Anterior vena cava (tissue), 1 donor: ENCODE results near the gene SLC25A26.

DNA sequence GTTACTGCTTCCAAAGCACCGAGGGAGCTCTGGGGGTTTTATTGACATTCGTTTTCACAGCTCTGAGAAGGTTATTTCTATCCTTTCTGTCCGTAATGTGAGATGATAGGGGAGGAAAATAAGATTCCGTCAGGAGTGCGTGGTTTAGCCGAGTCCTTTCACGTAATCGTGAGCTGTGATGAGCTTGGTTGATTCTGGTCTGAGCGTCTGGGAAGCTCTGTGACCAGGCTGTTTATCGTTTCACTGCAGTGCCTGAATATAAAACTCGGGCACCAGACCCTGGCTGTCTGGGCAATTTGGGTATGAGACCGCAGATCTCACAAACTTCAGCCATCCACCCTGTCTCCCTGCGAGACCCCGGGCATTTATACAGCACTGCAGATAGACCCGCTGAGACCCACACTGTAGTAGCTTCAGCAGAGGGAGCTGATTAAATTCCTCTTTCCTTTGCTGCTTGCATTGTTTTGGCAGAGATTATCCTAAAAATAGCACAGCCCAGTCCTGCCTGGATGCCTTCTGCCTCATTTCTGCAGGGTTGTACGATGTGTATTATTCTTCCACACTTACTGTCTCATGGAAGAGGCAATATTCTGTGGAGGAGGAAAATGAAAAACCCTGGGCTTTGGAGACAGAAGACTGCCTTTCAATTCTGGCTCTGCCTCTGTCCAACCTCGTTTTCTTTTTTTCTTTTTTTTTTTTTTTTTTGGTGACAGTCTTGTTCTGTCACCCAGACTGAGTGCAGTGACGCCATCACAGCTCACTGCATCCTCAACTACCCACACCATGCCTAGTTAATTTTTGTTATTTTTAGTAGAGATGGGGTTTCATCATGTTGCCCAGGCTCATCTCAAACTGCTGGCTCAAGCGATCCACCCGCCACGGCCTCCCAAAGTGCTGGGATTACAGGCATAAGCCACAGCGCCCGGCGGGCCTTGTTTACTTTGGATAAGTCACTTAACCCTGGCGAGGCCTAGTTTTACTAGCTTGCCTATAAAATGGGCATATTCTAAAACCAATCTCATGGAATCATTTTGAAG, 66.6 kb upstream of the SLC25A26 start:
- PRO-cap: unidirectional peak, minus-strand start at position 159 of the sequence

DNA sequence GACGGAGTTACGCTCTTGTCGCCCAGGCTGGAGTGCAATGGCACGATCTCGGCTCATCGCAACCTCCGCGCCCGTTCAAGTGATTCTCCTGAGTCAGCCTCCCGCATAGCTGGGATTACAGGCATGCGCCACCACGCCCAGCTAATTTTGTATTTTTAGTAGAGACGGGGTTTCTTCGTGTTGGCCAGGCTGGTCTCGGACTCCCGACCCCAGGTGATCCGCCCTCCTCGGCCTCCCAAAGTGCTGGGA, 26.3 kb upstream of the SLC25A26 start:
- PRO-cap: no peak

DNA sequence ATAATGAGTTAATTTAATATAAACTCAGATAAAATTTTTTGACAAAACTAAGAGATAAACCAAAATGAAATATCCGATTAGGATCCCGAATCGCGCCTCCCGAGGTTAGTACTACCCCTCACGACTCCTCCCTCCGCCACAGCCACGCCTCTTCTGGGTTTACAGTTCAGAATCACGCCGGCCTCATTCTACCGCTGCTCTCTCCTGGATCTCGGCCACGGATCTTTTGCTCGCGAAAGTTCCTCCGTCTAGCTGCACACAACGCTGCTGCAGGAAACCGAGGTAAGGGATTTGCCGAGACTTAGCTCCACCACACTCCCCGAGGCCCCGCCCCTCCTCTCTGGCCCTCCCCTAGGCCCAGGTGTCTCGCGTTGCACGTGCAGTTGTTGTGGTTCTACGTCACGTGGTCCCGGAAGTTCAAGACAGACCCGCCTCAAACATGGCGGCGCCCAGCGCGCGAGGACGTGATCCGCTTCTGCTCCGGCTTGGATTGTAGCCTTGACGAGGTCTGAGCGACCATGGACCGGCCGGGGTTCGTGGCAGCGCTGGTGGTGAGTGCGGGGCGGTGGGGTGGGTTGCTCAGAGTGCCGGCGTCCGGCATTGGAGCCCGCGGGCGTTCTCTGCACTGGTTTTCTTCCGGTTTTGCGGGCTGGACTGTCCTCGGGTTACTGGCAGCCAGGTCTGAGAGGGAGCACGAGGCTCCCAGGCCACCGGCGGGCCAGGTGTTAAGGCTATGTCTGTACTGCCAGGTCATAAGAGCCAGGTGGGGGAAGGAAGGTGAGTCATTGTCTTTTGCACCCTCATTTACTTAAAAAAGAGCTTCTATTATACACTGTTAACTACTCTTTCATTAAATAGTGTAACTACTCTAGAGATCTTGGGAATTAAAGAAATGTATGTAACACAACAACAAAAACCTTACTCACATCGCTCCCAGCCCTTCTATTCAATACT, at the start of gene SLC25A26:
SLC25A26 (plus strand) TSS at position 425 of the 954 bp plus-strand sequence.
- PRO-cap: unidirectional peak, plus-strand start at position 191 of the sequence; bidirectional peak, plus-strand start at position 436 of the sequence, minus-strand start at position 258 of the sequence

GRCh38 chr3:66377696-66378370, 123.0 kb downstream of the LRIG1 start:
- PRO-cap: no peak

DNA sequence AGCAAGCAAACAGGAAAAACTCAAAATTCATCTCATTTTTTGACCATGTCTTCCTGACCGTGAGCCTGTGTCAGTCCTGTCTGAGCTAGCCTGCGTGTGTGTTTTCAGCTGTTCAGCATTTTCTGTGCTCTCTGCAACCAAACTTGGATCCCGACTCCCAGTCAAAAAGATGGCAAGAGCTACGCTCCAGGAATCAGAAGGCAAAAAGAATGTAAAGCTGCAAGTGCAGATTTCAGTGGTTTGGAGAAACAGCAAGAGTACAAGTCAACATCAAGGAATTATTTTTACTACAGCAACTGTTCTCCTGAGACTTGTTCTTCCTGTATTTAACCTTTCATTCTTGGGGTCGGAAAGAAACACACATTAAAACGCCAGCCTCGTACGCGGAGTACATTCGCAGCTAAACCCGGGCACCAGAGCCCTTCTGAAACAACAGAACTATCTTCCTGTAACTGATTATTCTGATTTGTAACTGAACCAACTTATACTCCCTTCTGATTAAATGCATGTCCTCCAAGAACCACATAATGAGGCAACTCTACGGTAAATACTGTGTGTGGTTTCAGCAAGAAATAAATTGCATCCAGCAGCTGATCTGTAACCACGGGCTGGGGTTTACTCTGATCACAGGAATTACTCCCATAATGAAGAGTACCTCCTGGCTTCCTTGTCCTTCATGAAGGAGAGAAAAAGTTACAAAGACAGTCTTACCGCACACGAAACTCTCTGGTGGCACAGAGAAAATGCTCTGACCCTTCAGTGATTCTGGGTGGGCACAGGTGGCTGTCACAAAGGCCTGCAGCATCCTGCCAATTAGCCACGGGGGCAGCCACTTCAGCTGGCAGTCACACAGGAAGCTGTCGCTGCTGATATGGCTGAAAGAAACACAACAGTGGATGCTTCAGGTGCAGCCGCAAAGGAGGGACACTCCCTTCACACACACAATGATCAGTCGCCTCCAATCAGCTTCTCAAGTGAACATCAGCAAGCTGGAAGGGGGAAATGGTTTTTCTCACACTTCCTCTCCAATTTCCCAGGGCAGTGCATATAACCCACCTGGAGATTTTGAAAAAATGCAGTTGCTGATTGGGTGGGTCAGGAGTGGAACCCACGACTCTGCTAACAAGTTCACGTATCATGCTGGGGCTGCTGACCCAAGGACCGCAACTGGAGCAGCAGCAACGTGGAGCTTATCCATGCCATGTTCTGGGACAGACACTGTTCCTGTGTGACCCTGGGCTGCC, 107.1 kb downstream of the LRIG1 start:
- PRO-cap: no peak

- PRO-cap: no peak
Observed at GRCh38 chr3:66962766-66963079, 35.4 kb upstream of the KBTBD8 start.

DNA sequence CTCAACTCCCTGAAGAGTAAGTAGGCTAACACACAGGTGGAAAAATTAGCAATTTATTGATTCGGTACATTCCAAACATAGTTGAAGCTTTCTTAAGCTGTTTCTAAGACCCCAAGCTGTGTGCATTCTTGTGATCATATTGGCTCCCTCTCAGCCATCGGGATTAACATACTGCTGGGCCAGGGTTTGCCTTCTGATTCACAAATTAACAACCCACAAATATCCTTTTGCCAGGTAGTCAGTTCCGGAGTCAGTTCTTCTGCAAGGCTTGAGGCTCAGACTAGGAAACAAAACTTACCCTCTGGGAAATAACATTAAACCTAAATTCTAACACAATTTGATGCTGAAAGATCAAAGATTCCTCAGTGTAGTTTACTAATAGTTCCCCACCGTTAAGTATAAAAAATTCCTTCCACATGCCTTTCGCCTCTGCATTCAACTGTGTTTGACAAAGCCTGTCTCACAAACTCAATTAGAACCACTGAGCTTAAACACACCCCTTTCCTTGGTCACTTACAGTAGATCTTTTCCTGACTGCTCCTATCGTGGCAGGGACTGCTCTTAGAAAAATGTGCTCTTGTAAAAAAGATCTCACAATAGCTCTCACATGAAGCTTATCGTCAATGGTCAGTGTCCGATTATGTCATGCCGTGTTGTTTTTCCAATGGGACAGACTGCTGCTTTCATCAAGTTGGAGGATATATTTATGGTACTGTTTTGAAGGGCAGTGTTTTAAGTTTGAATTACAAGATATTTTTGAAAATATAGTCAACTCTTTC, 9.0 kb upstream of the KBTBD8 start:
- PRO-cap: no peak

- PRO-cap: no peak
Observed at GRCh38 chr3:66990066-66990752, 7.9 kb upstream of the KBTBD8 start.

DNA sequence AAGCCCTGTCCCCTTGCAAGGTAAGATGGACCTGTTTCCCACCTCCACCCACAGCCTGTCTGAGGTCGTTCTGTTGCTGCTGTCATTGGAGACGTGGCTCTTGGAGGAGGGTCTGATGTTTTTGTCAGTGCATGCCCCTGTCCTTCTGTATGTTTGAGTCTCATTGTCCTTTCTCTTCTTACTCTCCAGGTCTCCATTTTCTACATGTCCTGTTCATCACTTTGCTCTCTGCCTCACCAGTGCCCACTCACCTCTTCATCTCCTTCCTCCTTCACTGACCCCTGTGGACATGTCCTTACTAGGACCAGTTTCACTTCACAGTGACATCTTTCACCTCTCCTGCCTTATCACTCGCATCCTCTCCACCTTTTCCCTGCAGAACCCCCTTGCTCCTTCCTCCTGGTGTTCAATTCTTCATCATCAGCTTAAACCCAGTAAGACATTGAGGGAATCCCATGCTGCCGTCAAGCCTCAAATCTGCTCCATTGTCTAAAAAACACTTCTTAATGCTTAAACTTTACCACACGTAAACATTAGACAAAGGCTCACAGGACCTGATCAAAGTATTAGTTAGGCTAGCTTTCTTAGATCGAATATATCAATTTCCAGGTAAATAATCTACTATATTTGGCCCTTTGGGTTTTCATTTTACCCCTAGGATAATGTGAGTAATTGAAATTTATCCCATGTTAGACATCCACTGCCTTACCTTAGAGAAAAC, 262.4 kb downstream of the SUCLG2 start:
- PRO-cap: no peak

- PRO-cap: no peak
Observed at GRCh38 chr3:67567134-67567352, 87.4 kb downstream of the SUCLG2 start.

DNA sequence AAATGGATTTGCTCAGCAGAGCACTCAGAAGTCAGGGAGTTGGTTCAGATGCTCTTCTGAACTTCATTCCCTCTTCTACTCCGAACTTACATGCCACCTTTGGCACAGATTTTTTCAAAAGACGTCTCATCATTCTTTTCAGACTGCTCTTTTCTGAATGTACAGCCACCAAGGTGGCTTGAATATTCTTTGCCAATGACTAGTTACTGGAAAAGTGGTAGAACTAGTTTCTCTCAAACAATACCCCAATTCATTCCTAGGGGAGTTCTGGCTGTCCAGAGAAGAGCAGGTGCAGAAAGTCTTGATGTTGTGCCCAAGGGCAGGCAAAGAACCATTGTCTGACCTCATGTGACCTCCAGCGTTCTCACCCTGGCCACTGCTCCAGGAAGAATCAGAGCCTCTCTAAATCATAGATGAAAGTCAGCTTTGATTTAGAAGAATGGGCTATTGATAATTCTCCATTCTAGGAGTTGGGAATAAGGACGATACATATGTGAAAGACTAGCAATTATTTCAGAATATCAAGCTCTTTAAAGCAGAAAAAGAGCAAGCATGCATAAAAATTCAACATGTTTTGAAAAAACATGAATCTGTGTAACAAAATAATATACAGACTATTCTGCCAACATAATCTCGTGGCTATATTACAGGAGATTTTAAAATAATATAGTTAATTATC, 5.4 kb downstream of the LMOD3 start:
- PRO-cap: no peak

DNA sequence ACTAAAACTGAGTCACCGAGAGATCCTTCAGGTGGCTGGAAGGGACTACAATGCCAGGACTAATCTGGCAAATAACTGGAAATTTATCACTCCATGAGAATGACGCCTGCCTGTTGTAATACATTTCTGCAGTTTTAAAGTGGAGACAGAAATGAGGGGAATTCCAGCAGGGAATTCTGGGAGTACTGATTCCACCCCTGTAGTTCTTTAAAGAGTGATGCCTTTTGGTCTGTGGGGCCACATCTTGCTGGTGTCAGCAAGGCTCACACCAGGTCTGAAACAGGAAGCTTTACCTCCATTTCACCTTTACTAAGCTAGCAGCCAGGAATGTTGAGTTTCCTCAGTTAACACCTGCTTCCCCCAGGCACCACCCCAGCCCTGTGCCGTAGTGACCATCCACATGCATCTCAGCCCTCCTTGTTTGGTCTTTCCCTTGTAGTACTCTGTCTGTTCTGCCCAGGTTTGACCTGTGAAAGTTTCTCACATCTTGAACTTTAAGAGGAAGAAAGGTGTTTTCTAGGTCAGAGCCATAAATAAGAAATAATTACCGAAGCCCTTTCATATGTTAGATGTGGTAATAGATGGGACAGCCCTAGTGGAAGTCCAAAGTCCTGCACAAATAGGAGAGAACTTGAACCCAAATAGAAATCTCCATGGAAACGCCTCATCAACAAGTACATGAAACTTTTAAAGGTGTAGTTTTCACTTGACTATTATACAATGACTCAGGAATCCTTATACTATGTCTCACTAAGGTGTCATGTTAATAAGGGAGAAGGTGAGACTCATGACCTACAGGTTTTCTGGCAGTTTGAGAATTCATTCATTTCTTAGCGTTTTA, 56.8 kb upstream of the LMOD3 start:
- PRO-cap: no peak

GRCh38 chr3:69200033-69201243, 78.0 kb upstream of the LMOD3 start:
- PRO-cap: bidirectional peak, plus-strand start at chr3:69200638, minus-strand start at chr3:69200509

- PRO-cap: unidirectional peak, minus-strand start at chr3:69237180
Observed at GRCh38 chr3:69236685-69237490, 114.5 kb upstream of the LMOD3 start.

DNA sequence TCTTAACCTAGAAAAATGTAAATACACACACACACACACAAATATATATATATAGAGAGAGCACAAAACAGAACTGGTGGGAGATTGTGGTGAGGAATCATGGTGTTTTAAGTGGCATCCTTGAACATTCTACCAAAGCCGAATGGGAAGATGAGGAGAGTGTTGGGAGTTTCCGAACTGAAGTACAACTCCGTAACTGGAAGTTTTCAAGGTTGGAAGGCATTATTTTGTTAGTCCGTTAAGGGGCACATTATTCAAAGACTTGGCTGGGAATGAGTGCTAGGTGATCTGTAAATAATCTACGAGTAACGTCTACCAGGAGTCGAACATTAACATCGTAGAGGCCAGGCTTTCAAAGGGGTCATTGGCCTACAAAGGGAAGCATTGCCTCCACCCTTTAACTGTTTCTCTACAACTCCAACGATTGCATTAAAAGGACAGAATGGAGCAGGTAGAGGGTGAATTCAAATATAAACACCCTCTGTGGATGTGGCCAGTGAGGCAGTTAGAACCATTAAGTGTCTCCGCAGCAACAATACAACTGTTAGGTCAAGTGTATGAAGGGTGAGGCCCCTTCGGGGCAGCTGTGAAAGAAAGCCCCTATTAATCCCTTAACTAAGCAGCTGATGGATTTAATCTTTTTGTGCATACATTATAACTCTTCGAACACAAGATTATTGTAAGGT, 126.0 kb upstream of the LMOD3 start:
- PRO-cap: no peak

DNA sequence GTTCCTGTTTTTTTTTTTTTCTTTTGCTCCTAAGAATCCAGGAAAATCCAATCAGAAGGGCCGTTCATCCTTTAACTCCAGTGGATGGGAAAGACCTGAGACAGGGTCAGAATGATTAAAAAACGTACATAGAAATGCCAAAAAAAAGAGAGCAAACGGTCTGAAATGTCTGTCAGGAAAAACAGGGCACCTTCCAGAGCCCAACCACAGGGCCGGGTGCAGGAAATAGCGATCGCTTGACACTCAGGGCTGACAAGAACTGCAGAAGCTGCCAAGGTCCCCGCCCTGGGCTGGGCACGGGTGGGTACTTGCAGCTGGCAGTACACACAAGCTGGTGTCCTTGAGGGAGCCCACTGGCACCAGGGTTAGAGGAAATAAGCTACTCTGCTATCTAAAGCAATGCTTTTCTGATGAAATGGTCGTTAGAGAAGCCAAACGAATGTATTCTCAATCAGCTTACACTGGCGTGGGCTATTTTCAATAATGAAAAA, 15.7 kb downstream of the FRMD4B start:
- PRO-cap: no peak

DNA sequence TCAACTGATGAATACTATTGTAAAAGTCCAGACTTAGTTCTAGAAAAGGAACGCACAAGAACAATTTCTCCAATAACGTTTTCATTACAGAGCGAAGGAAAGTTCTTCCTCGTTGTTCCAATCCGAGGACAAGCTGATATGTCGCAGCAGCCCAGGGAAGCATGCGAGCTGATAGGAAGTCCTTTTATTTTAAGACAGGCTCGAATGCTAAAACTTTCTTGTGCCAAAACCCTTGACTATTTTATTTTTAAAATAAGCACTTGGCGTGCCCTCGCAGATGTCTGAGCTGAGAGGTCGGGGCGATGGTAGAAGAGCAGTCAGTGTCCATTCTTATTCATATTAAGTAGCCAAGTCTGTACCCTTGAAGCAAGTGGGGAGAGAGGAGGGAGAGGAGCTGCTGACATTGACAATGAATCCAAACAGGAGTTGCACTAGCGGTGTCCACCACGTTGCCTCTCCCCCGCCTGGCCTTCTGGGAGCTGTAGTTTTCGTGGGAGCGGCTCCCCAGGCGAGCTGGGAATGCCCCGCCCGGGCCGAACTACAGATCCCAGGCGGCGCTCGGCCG, 338 bp upstream of the MITF start:
- PRO-cap: bidirectional peak, plus-strand start outside the sequence, minus-strand start at position 471 of the sequence

DNA sequence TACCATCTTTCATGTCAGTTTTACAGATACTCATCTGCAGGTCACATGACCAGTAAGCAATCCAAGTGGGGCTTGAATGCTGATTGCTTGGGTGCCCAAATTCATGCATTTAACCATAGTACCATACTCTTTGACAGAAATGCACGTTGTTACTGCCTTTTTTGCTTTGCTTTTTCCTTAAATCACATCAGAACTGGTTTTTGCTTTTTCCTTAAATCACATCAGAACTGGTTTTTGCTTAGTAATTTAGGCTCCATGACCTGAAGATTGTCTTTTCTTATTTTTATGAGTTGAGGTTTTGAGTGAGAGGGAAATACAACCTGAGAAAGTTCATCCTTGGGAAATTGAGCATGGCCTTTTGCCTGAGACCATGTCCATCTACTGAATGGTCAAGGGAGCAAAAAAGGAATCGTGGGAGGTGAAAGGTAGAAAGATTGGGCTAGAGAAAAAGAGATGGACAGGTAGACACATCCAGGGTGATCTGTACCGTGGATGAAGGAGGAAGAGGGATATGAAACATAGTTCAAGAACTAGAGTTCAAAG, 46.2 kb downstream of the MITF start:
- PRO-cap: no peak

DNA sequence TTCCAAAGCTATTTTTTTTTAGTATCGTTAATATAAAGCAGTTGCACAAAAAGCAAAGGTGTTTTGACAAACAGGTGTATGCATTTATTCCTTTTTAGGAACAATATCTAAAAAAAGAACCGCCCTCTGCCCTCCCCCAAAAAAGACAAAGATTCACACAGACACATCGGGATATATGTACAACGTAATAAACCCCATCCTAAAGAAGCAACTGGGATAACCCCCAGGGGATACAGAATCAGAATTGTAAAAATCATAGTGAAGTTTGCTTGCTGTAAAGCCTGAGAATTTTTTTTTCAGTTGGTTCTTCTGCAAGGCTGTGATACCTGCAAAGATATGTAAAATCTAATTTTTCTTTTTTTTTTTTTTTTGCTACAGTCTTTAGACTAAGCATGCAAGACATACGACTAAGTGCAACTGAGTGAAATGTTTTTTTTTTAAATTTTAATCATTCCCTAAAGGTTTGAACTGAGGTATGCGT, 627.4 kb downstream of the FOXP1 start:
- PRO-cap: no peak

DNA sequence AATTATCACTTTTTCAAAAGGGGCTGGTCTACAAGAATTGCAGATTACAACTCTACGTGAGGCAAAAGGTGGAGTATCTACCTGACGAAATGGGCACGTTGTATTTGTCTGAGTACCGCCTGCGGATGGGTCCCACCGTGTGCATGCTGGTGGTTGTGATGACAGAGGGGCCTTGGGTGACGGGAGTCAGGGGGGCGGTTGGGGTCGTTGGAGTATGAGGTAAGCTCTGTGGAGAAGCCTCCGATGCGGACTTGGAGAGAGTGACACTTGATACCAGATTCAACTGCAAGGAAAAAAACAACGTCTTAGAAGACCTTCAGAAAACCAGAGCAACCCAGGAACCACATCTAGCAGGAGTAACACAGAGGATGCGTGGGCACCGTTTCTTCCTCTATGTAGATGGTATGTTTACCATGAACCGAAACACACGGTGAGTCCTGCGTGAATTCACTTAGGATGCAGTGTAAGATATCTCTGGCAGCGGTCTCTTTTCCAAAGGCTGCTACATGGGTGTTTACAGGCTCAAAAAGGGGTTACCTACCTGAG, 605.7 kb downstream of the FOXP1 start:
- PRO-cap: no peak